ENCODE results near the gene PCDH12.

DNA sequence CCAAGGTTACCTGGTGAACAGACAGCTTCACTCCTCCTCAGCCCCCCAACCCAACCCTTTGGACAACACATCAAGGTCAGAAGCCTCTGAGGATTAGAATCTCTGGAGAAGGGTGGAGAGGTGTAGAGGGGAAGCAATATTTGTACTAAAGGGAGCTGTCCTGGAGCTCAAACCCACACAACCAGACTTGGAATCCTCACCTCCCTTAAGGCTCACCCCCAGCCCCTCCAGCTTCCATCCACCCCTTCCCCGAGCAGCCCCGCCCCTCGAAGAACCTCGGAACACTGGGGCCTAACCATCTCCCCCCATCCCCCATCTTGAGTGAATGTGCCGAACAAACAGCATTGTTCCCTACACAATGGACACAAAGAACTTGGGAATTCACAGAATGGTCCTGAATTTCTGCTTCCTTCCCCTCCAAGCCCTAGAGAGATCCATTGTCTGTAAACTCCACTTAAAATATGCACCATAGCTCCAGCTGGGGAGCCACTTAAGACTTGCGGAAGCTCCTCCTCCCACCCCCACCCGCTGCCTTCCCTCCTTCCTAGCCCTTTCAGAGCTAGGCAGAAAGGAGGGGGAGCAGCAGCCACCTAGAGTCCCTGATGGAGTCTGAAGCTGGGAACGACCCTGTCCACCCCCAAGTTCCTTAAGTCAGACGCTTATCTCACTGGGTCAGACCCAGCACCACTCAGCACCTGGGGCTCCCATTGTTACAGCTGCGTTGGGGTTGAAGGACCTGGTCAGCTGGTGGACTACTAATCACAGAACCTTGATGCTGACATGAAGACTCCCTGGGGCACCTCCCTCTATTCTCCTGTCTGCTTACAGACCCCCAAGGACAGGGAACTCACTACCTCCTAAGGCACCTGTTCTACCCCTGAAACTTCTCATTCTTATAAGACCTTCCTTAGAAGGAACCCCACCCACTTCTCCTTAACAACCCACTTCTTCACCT, 61.5 kb downstream of the PCDH1 start:
- PRO-cap, result no peak

GRCh38 chr5:141852561-141853268, 25.5 kb downstream of the PCDH1 start:
- PRO-cap, result no peak

GRCh38 chr5:141859863-141860302, 18.3 kb downstream of the PCDH1 start:
- PRO-cap, result no peak

- PRO-cap, result no peak
Observed at GRCh38 chr5:141874137-141875213, 3.7 kb downstream of the PCDH1 start.

DNA sequence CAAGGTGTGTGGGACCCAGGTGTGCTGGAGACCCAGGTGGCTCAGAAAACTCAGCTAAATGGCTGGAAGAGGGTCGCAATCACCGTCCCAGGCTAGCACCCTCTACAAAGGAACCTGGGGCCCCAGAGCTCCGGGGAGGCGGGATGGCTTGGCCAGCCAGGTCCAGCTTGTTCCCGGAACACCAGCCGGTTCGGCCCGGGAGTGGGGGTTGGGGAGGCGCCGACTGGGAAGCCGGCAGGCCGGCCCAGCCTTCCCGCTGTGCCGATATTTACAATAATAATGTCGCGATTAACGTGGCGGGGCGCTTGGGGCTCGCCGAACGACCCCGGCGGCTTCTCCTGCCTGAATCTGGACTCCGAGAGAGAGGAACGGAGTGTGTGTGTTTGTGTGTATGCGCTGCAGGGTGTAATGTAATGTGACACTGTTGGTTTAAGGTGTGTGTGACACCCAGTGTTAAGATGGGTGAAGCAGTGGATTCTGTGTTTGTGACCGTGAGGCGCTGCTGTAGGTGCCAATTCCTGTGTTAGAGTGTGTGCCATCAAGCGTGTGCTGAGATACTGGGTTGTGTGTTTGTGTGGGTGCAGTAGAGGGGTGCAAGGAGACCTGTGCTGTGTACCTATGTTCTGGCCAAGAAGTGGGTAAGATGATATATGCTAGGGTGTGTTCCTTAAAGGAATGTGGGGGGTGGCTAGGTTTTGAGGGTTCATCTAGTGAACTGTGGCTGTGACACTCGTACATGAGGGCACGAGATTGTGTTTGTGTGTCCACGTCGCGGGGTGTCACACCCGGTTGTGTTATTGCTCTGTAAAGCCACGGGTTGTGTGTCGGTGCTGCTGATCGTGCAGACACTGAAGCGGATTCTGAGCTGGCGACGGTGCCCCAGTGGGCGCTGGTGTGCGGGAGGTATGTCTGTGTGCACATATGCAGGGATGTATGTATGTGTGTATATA, 1.1 kb downstream of the PCDH1 start:
- PRO-cap, result unidirectional peak, minus-strand start at position 363 of the sequence; unidirectional peak, minus-strand start at position 407 of the sequence

GRCh38 chr5:141883126-141883614, 5.0 kb upstream of the PCDH1 start:
- PRO-cap, result no peak

DNA sequence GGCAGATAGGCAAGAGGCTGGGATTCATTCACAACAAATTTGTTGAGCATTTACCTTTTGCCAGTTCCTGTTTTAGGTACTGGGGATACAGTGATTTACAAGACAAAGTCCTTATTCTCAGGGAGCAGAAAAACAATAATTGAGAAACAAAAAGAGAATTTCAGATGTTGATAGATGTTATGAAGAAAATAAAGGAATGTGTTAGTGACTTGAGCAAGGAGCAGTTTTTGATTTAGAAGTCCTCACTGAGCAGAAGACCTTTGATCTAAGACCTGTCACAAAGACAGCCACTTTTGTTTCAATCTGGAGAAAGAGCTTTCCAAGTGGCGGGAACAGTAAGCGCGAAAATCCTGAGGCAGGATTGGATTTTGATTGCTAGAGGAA, 7.2 kb downstream of the DELE1 start:
- PRO-cap, result no peak

DNA sequence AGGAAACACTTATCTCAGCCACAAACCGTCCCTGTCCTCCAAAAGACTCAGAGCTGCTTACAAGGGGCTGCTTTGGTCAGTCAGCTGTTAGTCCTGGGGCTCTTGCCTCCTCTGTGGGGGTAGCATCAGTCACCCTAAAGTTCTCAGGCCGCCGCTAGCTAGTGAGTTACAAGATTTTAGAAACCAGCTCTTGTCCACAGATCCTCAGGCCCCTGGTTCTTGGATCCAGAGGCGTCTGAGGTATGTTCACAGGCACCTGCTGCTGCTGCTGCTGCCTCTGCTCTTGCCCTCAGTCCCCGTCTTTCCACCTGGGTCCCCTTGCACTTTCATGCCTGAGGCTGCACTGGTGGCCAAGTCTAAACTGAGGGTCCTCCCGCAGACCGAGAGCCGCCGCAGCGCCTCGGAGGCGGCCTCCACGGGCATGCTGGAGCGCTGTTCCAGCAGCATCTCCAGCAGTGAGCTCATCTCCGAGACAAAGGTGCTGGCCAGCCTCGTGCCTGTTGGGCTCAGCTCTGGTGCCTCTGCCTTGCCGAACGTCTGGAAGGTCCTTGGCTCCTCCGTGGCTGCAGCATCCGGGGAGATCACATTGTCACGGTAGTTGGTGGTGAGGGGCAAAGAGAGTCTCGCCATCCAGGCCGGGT, 12.7 kb downstream of the PCDH12 start:
- PRO-cap, result no peak

- PRO-cap, result no peak
Observed at GRCh38 chr5:141958001-141958552, at the start of gene PCDH12. TSS of gene PCDH12 (minus strand) at chr5:141958202.

GRCh38 chr5:141970042-141971018, 1.4 kb downstream of the RNF14 start:
- PRO-cap, result no peak

- PRO-cap, result no peak
Observed at GRCh38 chr5:142011878-142012917, 629 bp downstream of the GNPDA1 start.

DNA sequence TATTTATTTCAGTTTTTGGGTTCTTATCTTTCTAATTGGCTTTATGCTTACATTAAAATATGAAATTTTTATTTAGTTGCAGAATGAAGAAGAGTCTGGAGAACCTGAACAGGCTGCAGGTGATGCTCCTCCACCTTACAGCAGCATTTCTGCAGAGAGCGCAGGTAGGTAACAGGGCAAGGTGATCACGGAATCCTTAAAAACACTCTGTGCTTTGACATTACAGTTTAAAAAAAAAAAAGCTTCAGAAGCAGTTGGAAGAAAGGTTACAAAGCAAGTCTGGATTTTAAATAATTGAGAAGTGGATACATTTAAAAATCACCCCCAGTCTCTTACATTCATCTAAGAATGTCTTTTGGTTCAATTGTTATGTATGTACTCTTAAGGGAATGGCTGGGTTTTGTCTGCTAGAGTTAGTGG, 23.2 kb downstream of the NDFIP1 start:
- PRO-cap, result no peak

DNA sequence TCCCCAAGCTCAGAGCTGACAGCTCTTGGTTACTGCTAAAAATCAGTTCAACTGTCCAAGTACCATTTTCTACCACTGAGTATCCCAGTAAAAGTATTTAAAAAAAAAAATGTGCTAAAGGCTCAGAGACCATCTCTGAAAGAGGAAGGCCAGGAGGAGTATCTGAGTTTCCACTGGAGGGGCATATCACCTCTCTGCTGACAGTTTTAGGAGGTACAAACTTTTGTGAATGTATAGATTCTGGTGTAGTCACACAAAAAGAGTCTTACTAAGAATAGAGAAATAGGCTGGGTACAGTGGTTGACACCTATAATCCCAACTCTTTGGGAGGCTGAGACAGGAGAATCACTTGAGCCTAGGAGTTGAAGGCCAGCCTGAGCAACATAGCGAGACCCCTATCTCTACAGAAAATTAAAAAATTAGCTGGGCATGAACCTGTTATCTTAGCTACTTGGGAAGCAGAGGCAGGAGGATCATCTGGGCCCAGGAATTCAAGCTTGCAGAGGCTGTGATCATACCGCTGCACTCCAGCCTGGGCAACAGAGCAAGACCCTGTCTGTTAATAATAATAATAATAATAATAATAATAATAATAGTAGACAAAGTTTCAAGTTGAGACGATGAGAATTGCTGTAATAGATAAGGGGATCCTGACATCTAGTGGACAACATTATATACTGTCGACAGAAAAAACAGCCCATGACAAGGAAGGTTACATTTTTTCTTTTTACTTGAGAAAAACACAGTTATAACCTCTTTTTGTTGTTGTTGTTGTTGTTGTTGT, 35.0 kb downstream of the NDFIP1 start:
- PRO-cap, result no peak

DNA sequence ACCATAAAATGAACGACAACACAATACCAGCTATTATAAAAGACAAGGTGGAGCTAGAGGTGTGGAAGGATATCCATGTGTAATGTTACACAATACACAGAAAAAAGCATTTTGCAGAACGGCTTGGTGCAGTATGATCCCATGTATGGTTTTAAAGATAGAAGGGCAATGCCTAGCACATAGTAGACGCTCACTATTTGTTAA, 23.2 kb downstream of the SPRY4 start:
- PRO-cap, result no peak

- PRO-cap, result no peak
Observed at GRCh38 chr5:142499711-142500204, 174.9 kb upstream of the SPRY4 start.

DNA sequence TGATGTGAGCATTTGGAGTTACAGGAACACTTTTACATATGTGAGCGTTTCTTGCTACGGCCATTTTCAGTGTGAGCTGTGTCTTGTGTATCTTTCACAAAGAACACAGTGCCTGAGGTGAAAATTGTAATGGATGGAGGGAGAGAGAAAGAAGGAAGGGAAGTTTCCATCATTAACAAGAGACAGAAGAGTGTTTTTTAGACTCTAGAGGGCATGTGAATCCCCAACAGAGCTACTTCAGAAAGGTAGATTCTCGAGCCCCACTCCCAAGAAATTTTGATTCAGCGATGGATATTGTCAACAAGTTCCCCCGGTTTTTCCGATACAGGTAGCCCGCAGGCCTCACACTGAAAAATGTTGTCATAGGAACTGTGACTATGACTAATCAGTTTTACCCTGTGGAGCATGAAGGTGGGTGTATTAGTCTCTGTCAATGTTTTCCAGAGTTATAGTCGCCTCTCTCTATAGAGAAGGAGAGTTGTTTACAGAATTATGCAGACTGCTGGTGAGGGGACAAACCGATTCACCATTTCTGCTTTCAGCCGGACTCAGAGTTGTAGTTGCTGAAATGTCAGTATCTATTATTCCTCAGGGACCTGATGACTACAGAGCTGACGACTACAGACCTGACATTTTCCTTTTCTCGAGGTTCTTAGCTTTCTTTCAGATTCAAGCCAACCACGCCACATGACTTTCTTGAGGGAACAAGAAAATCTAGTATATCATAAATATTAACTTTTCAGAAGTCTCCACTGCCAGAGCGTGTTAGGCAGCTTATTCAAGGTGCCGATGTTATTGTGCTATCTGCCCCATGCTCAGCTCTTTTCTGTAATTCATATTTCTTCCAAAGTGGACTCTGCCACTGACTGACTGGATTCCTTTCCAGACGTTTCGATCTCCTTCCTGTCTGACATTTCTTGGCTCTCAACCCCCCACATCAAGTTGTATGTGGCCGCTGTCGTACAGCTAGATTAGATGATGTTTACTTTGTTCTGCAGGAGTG, 178.3 kb downstream of the FGF1 start:
- PRO-cap, result no peak

GRCh38 chr5:142860895-142861644, 90.9 kb downstream of the ARHGAP26 start:
- PRO-cap, result no peak

- PRO-cap, result no peak
Observed at GRCh38 chr5:142869808-142870306, 99.7 kb downstream of the ARHGAP26 start.

- PRO-cap, result no peak
Observed at GRCh38 chr5:143102301-143102994, 301.0 kb downstream of the NR3C1 start.

DNA sequence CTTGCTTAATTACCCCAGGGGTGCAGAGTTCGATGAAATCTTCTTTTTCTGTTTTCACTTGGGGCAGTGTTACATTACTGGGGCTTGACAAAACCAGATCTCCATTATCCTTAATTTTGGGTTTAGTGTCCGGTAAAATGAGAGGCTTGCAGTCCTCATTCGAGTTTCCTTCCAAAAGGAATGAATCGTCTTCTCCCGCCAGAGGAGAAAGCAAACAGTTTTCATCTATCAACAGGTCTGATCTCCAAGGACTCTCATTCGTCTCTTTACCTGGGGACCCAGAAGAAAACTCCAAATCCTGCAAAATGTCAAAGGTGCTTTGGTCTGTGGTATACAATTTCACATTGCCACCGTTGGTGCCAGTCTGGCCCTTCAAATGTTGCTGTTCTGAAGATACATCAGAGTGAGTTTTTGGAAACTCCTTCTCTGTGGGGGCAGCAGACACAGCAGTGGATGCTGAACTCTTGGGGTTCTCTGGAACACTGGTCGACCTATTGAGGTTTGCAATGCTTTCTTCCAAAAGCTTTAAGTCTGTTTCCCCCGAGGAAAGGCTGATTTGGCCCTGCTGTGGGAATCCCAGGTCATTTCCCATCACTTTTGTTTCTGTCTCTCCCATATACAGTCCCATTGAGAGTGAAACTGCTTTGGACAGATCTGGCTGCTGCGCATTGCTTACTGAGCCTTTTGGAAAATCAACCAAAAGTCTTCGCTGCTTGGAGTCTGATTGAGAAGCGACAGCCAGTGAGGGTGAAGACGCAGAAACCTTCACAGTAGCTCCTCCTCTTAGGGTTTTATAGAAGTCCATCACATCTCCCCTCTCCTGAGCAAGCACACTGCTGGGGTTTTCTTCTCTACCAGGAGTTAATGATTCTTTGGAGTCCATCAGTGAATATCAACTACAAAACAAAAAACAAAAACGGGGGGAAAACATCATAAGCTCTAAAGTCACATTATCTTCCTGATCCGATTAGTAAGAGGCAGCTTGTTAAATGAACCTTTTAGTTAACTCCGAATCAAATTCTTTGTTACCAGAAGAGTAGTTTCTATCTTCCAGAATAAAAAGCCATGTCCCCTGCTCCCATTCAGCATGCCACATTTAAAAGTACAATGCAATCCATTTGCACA, 3.2 kb downstream of the NR3C1 start:
- PRO-cap, result no peak

Measured in natural killer cell (primary cell).